ENCODE measurements around the genes TRIM21, OR52I1, OR52R1, OR51A7 and OR51A4.

DNA sequence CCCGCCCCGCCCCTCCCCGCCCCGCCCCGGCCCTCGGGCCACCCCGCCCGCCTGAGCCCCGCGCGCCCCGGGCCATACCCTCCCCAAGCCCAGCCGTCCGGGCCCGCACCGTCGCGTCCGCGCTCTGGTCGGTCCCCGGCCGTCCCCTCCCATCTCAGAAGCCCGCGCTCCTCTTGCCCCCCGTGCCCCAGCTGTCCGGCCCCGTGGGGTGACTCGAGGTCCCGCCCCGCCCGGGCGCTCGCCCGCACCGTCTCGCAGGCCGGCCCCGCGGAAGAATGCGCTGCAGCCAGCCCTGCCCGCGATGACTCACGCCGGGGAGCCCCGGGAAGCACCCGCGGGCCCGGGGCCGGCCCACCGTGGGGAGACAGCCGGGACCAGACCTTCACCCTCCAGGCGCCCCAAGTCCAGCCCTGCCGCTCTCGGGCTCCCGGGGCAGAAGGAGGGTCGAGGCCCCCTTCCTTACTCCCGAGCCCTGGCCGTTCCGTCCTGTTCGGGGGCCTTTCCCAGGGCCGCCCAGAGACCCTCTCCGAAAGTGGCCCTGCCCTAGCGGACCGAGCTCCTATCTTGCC is 325 bp upstream of the PHLDA2 start:
- PRO-cap, result bidirectional peak, plus-strand start at position 75 of the sequence, minus-strand start outside the sequence; bidirectional peak, plus-strand start at position 302 of the sequence, minus-strand start at position 277 of the sequence
- RRBS, result 4% methylated on average over 42 of the region's 65 CpGs

DNA sequence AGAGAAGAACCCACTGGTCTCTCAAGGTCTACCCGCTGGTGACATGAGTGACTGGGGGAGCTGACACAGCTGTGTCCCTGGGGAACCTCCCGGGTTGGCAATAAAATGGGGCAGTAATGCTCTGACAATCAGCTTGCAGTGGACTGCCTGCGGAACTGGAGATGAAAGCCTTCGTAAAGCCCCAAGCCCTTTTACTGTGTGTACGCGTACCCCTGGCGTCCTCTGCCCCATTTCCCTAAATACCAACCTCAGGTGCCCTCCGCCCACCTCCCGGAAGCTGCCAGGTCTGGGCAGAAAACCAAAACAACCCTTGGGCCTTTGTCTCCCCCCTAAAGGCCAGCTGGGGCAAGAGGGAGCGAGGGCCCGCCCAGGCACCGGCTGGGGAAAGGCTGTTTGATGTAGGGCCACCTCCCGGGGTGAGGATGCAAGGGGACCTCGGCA is 771 bp downstream of the CARS1 start:
- PRO-cap, result unidirectional peak, plus-strand start at position 113 of the sequence; unidirectional peak, plus-strand start at position 138 of the sequence; unidirectional peak, plus-strand start at position 396 of the sequence
- RRBS, result 3% methylated on average over 4 of the region's 14 CpGs

- PRO-cap, result no peak
- RRBS, result no CpG with 5 or more reads among the region's 8 CpGs
These were observed 1.5 kb upstream of the CARS1 start for GRCh38 chr11:3058630-3059180.

GRCh38 chr11:3093688-3094014 is 36.4 kb upstream of the CARS1 start:
- PRO-cap, result no peak
- RRBS, result no CpG with 5 or more reads among the region's 18 CpGs

- PRO-cap, result no peak
- RRBS, result no CpG with 5 or more reads among the region's 10 CpGs
These were observed 9.5 kb downstream of the OSBPL5 start for GRCh38 chr11:3155601-3155993.

DNA sequence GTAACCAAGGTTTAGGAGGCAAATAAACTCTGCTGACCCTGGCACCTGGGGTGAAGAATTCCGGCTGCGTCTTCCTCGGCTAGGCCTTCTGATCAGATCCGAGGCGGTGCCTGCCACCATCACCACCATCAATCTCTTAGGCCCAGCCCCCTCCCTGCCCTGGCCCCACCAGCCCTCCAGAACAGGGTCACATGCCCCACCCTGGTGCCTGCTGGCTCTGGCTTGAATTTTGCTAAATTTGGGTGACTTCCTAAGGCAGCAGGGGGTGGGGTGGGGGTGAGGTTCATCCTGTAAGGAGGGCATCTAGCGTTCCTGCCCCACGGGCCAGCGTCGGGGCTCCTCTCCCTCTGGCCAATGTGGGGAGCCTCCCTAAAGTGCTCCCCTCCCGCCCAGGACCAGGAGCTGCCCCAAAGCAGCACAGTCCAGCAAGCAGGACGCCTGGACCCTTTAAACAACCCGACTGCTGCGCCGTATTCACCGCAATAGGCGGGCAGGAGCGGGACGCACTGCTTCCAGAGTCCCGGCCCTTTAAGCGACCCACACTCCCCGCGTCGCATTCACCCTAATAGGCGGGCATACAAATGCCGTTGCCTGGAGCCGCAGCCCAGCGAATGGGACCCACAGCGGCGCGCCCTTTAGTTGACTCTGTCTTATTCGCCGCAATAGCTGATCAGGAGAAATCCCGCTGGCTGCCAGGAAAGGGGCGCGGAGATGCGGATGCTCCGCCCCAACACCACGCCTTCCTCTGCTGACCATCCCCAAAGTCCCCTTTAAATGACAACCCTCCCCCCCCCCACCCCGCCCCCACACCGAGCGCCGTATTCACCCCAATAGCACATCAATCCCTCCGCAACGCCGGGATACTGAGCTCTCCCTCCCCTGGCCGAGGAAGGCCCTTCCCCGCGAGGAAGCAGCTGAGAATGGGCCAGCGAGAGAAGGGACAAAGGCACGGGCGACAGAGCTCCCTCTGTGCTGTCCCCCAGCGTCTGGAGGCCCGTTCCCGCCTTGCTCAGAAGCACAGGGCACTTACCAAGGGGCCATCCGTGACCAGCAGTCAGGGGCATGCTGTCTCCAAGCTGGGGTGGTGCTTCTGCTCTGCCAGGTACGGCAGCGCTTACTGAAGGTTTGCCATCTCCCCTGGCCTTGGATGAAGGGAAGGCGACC is 4.8 kb downstream of the OSBPL5 start:
- PRO-cap, result no peak
- RRBS, result no CpG with 5 or more reads among the region's 58 CpGs

DNA sequence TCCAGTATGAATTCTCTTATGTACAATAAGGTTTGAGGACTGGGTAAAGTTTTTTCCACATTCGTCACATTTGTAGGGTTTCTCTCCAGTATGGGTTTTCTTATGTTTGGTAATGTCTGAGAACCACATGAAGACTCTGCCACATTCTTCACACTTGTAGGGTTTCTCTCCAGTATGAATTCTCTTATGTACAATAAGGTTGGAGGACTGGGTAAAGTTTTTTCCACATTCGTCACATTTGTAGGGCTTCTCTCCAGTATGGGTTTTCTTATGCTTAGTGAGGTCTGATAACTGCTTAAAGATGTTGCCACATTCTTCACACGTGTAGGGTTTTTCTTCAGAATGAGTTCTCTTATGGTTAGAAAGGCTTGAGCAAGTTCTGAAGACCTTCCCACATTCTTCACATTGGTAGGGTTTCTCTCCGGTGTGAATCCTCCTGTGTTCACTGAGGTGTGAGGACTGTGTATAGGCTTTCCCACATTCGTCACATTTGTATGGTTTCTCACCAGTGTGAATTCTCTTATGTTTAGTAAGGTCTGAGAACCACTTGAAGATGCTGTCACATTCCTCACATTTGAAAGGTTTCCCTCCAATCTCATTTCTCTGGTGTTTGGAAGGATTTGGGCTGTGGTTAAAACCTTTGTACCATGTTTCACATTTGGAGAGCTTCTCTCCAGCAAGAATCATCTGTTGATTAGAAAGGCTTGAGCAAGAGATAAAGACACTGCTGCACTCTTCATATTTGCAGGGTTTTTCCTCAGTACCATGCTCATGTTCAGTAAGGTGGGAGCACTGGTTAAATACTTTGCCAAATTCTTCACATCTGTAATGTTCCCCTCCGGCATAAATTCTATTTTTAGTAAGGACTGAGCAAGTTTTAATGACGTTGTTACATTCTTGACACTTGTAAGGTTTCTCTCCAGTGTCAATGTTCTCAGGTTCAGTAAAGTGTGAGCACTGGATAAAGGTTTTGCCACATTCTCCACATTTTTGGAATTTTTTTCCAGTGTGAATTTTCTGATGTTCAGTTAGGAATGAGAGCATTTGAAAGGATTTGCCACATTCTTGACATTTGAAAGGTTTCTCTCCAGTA is 19.4 kb downstream of the ZNF195 start:
- PRO-cap, result no peak
- RRBS, result no CpG with 5 or more reads among the region's 7 CpGs

DNA sequence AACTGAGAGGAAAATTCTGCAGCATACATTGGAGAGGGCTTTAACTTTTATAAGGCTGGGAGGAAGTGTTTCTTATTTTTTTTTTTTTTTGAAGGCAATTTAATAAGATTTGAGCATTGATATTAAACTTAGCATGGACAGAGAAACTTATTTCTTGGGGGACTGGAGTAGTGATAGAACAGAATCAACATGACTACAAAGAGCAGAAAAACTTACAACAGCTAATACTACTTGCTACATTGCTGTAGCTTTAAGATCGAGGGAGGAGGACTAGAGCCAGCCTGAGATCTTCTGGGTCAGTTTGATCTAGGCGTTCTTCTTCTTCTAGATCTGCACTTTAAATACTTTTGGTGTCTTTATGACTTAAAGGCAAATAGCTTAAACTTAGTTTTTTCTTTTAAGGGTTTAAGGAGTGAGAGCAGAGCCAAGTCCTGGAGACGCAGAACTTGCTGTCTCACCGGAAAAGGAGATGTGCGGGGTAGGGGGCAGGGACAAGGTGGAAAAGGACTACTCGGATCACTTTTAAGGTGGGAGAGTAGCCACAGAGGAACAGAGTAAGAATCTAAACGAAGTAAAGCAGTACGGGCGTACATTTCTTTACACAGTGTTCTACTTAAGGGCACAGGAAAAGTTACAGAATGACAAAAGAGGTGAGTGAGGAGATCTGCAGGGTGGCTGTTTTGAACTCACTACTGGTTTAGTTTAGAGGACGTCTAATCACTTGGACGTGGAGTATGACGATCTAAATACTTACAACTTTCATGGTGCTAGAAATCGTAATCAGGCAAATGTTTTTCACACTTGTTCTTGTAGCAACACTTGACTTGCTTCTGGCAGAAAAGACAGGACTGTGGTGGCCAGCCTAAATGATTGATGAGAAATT is 127.2 kb downstream of the ART5 start:
- PRO-cap, result no peak
- RRBS, result no CpG with 5 or more reads among the region's 13 CpGs

GRCh38 chr11:3818405-3818984 is 10.1 kb downstream of the PGAP2 start:
- PRO-cap, result no peak
- RRBS, result no CpG with 5 or more reads among the region's 3 CpGs

GRCh38 chr11:3831317-3832418 is 9.1 kb downstream of the RHOG start:
- PRO-cap, result no peak
- RRBS, result no CpG with 5 or more reads among the region's 13 CpGs

- PRO-cap, result no peak
- RRBS, result no CpG with 5 or more reads among the region's 5 CpGs
These were observed 84.6 kb downstream of the STIM1 start for GRCh38 chr11:3939814-3940715.

DNA sequence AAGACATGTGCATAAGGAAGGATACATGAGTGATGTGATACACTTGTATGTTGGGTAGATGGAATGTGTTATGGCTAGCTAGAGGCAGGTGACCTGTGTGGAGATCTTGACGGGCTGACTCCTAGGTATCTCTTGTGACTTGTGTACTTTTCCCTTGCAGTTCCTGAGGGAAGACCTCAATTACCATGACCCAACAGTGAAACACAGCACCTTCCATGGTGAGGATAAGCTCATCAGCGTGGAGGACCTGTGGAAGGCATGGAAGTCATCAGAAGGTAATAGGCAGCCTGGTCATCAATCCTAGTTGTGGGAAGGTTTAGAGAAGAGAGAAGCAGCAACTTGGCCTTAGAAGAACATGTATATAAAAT is 70.9 kb upstream of the RRM1 start:
- PRO-cap, result no peak
- RRBS, result no CpG with 5 or more reads among the region's 2 CpGs

GRCh38 chr11:4393171-4394037 is at the start of gene TRIM21:
Gene TRIM21 (minus strand): TSS chr11:4393702.
- PRO-cap, result unidirectional peak, plus-strand start at chr11:4393486; bidirectional peak, plus-strand start at chr11:4393803, minus-strand start at chr11:4393684
- RRBS, result 14% methylated on average over 7 of the region's 19 CpGs

GRCh38 chr11:4593619-4594127 is at the start of gene OR52I1:
Gene OR52I1 (plus strand): TSS chr11:4594039.
- PRO-cap, result no peak
- RRBS, result no CpG with 5 or more reads among the region's 2 CpGs

GRCh38 chr11:4644061-4644354 is 226 bp downstream of the OR51E1 start:
- PRO-cap, result no peak

DNA sequence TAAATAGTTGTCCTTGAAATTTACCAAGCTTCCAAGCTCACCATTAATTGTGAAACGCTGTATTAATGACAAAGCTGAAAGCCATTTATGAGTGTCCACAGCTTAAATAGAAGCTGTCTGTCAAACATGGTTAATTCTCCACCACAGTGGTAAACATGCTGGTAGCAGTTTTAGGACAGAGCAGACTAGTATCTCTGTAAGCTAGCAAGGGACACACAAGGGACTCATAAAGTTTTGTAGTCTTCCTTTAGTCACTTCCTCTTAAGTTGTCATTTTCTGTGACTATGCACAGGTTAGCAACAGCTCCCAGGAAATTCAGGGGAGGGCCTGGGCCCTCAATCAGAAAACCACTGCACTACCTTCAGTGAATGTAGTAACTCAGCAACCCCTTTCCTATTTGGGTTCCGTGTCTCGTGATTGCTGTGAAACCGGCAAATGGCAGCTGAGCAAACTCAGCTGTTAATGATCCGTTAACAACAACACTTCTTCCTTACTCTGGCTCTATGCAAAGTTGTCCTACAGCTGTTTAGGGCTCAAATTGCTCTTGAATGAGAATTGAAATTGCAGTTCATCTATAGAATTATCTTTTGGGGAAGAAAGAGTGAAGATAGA is 470 bp upstream of the MMP26 start:
- PRO-cap, result no peak
- RRBS, result no CpG with 5 or more reads among the region's 5 CpGs

DNA sequence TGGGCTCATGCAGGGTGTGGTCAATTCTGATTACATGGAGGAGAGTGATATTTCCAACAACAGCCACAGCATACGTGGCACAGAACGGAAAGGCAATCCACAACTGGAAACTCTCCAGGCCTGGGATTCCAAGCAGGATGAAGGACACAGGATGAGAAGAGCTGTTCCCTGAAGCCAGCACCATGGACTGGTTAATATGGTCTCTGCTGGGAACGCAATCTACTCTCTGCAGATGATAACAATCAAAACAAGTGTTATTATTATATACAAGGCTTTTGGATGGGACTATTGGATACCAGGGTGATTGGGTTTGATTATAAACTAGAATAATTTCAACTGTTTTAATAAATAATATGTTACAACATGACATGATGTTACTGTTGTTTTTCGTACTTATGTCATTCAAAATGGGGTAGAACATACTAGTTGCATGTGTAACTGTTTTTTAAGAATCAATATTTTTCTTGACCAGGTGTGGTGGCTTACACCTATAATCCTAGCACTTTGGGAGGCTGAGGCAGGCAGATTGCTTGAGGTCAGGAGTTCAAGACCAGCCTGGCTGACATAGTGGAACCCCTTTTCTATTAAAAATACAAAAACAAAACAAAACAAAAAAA is at the start of gene OR52R1:
OR52R1 (minus strand) TSS at position 184 of the 617 bp plus-strand sequence.
- PRO-cap, result no peak
- RRBS, result no CpG with 5 or more reads among the region's 4 CpGs

DNA sequence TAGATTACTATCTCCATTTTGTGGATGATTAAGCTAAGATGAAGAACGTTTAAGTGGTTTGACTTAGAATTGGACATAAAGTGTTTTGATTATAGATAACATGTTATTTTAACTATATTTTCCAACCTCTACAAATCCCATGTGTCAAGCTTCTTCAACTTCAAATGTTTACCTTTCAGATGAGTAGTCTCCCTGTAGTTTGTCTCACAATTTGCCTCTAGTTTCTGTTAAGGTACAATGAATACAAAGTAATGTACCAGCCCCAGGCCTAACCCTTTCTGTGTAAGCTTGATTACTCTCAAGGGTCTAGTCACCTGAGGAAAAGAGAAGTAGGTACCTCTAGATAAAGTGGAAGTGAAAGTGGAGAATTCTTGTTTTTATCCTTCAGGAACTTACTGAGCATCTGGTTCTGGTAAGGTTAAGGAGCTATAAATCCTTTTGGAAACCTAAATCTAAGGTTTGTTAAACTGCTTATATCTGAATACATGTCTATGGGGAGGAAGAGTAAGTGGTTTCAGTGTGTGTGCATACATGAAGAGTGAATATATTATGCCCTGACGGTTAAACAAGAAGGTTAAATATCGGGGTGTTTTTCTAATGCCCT is at the start of gene OR51A7:
OR51A7 (plus strand) TSS at position 396 of the 604 bp plus-strand sequence.
- PRO-cap, result no peak
- RRBS, result no CpG with 5 or more reads among the region's 3 CpGs

GRCh38 chr11:4947320-4947893 is at the start of gene OR51A4:
Gene OR51A4 (minus strand): TSS chr11:4947605.
- PRO-cap, result no peak
- RRBS, result no CpG with 5 or more reads among the region's 2 CpGs

DNA sequence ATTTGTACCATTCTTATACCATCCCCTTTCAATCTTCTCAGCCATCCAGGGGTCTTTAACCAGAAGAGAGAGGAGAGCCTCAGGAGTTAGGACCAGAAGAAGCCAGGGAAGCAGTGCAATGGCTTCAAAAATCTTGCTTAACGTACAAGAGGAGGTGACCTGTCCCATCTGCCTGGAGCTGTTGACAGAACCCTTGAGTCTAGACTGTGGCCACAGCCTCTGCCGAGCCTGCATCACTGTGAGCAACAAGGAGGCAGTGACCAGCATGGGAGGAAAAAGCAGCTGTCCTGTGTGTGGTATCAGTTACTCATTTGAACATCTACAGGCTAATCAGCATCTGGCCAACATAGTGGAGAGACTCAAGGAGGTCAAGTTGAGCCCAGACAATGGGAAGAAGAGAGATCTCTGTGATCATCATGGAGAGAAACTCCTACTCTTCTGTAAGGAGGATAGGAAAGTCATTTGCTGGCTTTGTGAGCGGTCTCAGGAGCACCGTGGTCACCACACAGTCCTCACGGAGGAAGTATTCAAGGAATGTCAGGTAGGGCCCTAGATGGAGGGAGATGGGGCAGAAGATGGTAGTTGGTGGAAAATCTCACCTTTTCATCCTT is 7.5 kb downstream of the TRIM34 start:
- PRO-cap, result no peak
- RRBS, result no CpG with 5 or more reads among the region's 5 CpGs

Data from Caco-2 (cell line).